Zone of skin (tissue), 1 donor: ENCODE measurements around a stretch of chr22.

GRCh38 chr22:23837427-23837844 lies 1.4 kb downstream of the DERL3 start:
- RRBS: no CpG with 5 or more reads among the region's 16 CpGs

DNA sequence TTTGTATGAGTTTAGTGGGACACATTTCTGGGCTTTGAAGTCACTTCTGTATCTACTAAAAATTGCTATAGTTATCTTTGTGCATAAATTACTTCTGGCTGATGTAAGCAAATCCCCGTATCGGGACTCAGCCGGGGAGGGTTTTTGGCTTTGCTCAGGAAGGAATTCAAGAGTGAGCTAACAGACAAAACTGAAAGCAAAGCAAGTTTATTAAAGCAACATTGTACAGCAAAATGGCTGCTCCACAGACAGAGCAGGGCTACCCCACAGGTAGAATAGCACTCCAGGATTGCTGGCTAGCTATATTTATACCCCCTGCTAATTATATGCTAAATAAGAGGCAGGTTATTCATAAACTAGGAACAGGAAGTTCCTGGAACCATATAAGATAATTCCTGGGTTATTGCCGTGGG lies 15.1 kb downstream of the MIF start:
- RRBS: no CpG with 5 or more reads among the region's 4 CpGs

GRCh38 chr22:24176360-24176928 lies 4.8 kb upstream of the SUSD2 start:
- RRBS: no CpG with 5 or more reads among the region's 11 CpGs

DNA sequence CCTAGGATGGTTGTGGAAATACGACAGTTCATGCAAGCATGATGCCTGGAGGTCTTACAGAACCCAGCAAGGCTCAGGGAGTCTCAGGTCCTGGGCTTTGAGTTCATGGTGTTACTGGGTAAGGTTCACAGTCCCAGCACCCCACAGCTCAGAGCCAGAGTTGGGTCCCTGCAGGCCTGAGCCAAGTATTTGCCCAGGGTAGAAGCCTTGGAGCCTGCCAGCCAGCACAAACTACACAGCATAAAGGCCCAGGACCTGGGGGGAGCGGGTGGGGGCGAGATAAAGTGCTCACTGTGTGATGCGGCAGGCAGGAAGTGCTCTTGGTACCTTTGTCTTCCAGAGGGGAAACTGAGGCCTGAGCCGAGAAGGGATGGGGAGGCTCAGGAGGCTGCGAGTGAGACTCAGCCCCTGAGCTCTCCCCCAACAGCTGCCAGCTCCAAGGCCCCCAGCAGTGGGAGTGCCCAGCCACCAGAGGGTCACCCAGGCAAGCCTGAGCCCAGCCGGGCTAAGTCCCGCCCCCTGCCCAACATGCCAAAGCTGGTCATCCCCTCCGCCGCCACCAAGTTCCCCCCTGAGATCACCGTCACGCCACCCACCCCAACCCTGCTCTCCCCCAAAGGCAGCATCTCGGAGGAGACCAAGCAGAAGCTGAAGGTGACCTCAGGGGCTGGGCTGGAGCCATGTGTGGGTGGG lies 4.0 kb upstream of the SUSD2 start:
- RRBS: no CpG with 5 or more reads among the region's 13 CpGs

- RRBS: 9% methylated on average over 3 of the region's 20 CpGs
Measured at GRCh38 chr22:24189031-24189752, 7.9 kb downstream of the SUSD2 start.

- RRBS: 48% methylated on average over 2 of the region's 13 CpGs
Measured at GRCh38 chr22:24231045-24231488, 13.8 kb downstream of the GGT5 start.

DNA sequence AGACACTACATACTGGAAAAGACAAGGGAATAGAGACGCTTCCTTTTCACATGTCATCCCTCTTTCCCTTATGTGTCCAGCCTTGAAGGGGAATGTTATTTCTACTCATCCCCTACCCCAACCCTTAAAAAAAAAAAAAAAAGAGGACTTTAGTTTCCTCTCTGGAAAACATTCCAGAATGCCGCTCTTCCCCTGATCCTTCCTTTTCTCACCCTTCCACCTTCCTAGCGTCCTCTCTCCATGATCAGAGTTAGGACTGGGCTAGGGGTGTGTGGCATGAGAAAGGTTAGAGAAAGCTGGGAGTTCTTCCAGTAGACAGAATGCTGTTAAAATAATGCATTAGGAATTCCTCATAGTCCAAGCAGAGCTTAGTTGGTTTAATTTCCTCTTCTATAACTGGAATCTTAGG lies 37.4 kb upstream of the ADORA2A start:
- RRBS: no CpG with 5 or more reads among the region's 3 CpGs

- RRBS: no CpG with 5 or more reads among the region's 18 CpGs
Measured at GRCh38 chr22:24433927-24435022, 6.9 kb downstream of the ADORA2A start.

GRCh38 chr22:24460569-24461134 lies 33.3 kb downstream of the ADORA2A start:
- RRBS: no CpG with 5 or more reads among the region's 8 CpGs

- RRBS: no CpG with 5 or more reads among the region's 10 CpGs
Measured at GRCh38 chr22:24549921-24551064, 4.6 kb downstream of the GUCD1 start.

DNA sequence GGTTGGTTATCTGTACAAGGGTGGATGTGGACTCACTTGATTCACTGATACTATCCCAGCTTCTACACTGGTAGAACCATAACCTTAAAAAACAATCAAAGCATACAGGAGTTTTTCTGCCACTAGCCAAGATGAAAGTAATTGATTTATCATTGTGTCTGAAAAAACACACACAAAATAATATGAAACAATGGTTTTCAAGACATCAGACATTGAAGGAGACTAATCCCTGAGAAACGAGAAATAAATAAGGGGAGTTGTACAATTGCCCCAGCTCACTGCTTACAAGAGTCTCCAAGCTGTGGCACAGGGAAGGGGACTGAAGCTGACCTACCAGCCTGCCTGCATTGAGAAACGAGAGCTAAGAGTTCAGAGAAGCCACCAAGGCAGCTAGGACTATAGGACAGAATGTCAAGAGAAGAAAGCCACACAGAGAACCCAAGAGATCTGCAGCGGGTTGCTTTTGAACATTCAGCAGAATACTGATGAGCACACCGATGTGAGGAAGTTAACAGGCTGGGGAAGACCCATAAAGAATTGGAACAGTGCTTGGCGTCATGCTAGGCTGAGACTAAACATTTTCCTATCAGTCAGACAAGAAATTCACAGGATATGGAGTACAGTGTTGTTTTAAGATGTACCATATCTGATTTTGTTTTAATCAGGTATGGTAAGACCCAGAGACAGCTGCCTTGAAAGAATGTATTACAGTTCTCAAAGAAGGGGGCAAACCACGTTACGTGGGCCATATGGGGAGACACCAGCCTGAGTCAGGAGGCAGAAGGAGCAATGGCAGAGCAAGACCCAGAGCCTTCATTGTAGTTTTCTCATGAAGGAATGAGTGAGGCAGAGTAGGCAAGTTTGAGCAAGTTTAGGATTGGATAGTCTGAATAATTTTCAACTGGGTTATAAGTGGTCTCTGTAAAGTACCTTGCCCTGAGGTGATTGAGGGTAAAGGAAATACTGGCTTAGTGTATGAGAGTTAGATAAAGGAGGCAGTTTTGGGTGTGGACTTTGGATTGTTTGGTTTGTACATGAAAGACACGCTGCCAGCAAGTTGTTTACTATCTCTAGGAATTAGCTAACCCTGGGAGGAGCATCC lies 14.5 kb downstream of the LRRC75B start:
- RRBS: no CpG with 5 or more reads among the region's 8 CpGs

DNA sequence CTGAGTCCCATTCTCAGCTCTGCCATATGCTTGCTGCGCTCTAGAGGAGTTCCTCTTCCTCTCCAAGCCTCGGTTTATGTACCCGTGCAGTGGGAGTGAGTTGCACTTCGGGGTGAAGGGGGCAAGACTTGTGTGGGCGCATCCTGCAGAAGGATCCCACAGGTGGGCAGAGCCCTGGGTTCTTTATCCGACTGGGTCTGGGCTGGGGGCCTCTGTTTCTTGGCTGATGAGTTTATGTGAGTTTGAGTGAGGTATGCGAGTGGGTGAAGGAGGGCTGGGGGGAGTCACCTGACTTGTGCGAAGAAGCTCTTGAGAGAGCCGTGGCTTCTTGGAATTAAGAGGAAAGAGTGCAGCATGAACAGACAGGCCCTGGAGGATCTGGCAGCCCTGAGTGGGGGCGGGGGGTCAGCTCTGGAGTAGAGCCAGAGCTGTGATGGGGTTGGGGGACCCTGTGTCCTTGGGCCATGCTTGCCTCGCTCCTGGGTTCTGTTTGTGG lies 421 bp downstream of the GGT1 start:
- RRBS: no CpG with 5 or more reads among the region's 11 CpGs

DNA sequence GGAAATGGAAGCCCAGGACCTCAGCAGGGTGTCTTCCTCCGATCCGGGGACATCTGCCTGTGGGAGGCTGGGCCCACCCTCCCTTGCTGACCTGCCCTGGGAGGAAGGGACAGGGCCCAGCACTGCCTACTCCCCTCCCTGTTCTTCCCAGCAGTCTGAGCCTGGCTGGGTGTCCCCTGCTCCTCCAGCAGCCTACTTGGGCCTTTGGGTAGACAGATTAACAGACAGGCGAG lies 5.1 kb downstream of the GGT1 start:
- RRBS: no CpG with 5 or more reads among the region's 3 CpGs

- RRBS: 27% methylated on average over 16 of the region's 39 CpGs
Measured at GRCh38 chr22:24685623-24686443, 82.8 kb downstream of the GGT1 start.

GRCh38 chr22:24894973-24895327 lies 51.5 kb downstream of the LHFPL7 start:
- RRBS: no CpG with 5 or more reads among the region's 6 CpGs

DNA sequence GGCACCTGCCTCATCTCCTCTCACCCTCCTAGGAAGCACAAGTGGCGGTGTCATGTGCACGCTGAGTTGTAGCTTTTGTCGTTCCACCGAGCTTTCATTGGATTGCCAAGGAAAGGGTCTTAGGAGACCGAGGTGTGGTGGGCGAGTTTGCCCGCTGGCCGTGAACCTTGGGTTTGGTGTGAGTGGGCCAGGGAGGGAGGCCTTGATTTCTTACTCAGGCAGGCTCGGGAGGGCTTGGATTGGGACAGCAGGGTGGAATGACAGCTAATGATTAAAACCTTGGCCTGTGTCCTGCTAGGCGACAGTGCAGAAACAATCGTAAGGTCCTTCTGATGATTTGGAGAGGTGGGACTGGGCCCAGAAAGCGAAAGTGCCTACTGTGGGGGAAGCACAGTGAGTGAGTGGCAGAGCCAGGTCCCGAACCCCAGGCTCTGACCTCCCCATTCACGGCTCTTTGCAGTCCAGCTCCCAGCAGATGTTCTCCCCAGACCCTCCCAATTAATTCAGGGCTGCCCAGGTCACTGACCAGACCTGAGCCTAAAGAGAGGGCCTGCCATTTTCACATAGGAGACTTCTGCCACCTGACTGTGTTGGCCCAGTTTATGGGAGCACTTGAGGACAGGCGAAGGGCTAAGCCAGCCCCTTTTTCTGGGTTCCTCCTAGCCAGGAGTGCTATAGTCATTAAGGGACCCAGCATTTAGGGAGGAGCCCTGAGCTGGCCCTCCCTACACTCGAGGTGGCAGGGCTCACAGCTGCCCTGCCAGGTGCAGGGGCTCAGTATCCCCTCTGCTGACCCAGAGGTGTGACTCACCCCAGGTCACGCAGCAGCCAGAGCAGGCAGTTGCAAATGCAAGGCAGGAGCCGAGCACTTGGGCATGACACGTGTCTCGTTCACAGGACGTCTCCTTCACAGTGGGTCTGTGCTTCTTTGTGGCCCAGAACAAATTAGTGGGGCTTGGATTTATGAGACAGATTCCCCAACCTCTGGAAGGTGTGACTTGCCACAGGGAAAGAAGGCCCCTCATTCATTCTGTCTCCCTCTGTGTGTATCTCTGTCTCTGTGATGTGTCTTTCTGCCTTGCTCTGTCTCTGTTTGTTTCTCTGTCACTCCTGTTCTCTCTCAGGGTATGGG lies 86.5 kb upstream of the CRYBB3 start:
- RRBS: no CpG with 5 or more reads among the region's 21 CpGs

DNA sequence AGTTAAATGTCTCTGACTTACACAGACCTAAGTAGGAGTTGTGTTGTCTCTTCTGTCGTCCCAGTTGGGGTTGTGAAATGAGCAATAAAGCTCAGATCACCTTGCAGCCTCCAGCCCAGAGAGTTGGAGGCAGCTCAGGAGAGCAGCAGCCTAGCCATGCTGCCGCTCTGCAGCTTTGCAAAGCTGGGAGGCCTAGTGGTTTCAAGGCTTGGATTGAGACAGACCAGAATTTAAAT lies 65.2 kb upstream of the CRYBB3 start:
- RRBS: no CpG with 5 or more reads among the region's 2 CpGs

DNA sequence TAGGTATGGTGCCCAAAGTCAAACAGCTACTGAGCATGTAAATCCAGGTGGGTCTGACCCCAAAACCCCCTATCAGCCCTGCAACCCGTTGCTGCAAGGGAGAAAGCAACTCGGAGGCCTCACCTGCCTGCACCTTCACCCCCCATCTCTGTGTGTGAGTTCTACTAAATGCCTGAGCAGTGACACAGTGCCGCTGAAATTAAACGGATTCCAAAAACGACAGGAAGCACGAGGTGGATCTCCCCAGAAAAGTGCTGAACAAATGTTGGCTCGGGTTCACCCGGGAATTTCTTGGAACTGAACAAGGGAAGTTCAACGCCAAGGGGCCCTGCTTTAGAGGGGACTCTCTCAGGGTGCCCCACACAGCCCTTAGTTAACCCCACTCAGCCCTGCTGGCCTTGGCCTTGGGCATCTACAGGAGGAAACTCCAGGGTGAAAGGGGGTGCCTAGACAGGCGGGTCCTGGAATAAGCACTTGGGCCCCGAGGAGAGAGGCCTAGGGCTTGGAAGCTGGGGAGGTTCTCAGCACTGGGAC lies 161.5 kb upstream of the GRK3 start:
- RRBS: no CpG with 5 or more reads among the region's 11 CpGs

DNA sequence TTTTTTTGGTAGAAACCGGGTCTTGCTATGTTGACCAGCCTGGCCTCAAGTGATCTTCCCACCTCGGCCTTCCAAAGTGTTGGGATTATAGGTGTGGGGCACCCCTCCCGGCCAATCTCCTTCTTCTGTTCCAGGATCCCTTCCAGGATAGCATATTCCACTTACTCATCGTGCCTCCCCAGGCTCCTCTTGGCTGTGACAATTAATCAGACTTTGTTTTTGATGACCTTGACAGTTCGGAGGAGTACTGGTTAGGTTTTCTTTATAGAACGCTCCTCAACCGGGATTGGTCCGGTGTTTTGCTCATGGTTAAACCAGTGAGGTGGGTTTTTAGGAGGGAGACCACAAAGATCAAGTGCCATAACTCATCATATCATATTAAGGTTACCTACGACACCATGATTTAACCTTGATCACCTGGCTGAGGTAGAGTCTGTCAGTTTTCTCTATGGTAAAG lies 25.2 kb upstream of the GRK3 start:
- RRBS: 50% methylated on average over 1 of the region's 9 CpGs

DNA sequence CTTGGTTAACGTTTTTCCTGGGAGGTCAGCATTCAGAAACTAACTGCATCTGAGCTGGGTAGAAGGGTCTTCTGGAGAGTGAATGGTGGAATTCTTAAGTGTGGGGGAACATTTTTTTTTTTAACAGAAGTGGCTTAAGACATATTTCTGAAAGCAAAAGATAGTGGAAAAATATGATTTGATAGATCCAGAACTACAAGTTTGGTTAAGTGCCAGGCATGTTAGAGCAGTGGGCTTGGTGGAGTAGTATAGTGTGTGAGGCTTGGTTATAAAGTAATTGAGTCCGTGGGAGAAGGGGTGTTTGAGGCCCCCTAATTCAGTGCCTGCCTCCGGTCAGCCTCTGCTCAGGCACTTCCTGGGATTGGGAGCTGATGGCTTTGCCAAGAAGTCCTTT lies 66.6 kb upstream of the MYO18B start:
- RRBS: no CpG with 5 or more reads among the region's 3 CpGs